Smooth muscle cell (in vitro differentiated cells): ENCODE measurements around the gene ING2.

DNA sequence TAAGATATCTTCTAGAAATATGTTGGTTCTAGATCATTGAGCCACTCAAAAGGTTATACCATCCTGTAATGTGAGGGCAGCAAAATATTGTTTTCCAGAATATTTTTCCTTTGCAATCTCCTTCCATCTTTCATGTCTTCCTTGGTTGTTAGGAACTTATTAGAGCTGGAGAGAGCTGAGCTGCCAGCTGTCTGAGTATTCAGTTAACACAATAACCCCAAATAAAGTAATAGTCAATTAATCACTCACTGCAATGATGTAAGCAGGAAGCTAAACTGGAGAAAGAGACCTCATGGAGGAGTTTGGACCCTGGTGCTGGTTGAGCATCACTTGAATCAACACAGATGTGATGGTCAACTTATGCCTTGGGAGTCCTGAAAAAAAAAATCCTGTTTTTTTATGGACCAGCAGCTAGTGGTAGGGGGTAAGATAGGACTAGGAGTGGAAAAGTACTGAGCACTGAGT is 2089.3 kb upstream of the TENM3 start:
- RAMPAGE, long total RNA, result no peak

DNA sequence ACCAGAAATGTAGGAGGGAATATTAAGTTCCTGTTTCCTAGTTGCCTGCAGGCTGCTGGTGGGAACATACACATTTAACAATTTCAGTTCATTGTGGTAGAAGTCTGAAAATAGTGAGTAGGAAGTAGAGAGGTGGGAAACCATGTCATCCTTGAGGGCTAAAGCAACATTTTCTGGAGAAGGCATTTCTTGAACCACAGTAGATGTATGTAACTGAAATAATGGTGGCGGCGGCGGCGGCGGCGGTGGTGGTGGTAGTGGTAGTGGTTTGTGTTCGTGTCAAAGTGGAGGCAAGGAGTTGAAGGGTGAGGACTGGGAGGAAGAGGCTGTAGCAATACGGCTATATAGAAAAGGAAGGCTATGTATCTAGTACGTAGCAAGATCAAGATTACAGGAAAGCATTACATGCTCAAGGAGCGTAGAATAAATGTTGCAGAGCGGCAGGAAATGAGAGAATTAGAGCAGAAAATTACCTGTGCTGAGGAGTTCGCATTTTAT is 1381.5 kb upstream of the TENM3 start:
- RAMPAGE, long total RNA, result no peak

DNA sequence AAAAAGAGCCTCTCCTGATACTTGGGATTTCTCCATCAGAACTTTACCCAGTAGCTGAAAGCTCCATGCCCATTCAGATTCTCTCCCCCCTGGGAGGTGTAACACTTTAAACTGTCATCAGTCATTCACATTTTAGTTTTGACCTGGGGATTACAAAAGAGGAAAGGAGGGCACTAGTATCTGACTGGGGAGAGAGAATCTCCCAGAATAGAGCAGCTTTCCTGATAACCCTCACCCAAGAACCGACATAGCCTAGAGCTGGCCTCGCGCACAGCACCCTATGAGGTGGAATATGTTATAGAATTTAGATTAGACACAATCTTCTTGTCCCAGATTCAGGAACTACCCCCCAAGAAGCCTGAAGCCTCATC is 950.2 kb upstream of the TENM3 start:
- RAMPAGE, long total RNA, result no peak

DNA sequence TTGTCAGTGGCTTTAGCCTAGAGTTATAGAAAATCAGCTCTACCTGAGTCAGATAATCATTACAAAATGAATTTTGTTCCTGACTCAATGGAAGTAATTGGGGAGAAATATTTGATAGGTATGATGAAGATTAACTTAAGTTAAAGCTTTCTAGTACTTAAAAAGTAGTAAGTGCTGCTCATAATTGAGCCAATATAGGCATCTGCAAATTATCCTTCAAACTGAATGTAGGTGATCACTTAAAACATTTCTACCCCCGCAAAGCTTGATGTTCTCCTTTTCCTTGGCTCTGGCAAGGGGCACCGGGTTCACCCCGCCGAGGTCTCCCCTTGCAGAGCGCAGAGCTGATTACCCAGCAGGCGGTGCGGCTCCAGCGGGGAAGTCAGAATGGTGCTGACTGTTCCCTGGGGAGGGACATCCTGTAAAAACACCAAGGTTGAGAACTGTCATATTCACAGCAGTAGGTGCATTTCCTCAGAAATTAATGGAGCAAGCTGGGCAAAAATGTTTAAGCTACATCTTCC is 767.5 kb upstream of the TENM3 start:
- RAMPAGE, long total RNA, result no peak

- RAMPAGE, long total RNA, result no peak
Measured at GRCh38 chr4:182534099-182534505, 290.9 kb downstream of the TENM3 start.

- RAMPAGE, long total RNA, result no peak
Measured at GRCh38 chr4:182555831-182556563, 312.8 kb downstream of the TENM3 start.

GRCh38 chr4:183013625-183014155 is 85.4 kb upstream of the WWC2 start:
- RAMPAGE, long total RNA, result no peak

GRCh38 chr4:183099804-183100541 is 916 bp downstream of the WWC2 start:
- RAMPAGE, long total RNA, result no peak

GRCh38 chr4:183408635-183409334 is 35.7 kb upstream of the CDKN2AIP start:
- RAMPAGE, long total RNA, result no peak

GRCh38 chr4:183504606-183505430 is at the start of gene ING2:
Gene ING2 (plus strand): TSS chr4:183505058.
- RAMPAGE, long total RNA, result start-site peak on the plus strand at chr4:183504728-183504809, 70 and 34 reads in 2 replicates; start-site peak on the plus strand at chr4:183505118-183505346, 11 and 18 reads in 2 replicates

DNA sequence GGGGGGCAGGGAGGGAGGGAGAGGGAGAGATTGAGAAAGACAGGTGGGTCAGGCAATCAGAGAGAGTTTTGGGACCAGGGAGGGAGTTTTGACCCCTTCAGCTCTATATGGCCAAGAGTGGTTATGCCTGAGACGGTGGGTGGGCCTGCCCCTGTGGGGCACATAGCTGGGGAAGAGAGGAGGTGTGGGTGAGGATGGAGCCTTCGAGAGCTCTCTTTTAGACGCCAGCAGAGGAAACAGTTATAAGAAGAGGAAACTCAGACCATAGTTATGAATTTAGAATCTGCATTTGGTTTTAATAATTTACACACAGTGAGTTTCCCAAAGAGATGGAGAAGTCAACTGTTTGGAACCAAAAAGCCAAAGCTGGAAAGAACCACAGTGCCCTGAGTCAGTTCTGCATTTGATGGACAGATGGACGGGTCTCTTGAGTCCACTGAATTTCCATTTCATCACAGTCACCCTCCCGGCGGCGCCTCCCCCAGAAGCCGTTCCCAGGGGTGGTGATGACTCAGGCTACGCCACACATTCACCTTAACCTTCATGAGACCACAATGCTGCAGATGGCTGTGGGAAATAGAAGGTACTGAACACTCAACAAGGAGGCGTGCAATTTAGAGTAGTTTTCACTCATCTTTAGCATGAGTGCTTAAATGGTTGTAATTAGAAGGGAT is 61.1 kb downstream of the STOX2 start:
- RAMPAGE, long total RNA, result no peak

GRCh38 chr4:183987484-183987991 is 82.4 kb downstream of the STOX2 start:
- RAMPAGE, long total RNA, result start-site peak on the minus strand at chr4:183987580-183987673, 19 and 12 reads in 2 replicates; start-site peak on the plus strand at chr4:183987796-183987844, 16 and 18 reads in 2 replicates

DNA sequence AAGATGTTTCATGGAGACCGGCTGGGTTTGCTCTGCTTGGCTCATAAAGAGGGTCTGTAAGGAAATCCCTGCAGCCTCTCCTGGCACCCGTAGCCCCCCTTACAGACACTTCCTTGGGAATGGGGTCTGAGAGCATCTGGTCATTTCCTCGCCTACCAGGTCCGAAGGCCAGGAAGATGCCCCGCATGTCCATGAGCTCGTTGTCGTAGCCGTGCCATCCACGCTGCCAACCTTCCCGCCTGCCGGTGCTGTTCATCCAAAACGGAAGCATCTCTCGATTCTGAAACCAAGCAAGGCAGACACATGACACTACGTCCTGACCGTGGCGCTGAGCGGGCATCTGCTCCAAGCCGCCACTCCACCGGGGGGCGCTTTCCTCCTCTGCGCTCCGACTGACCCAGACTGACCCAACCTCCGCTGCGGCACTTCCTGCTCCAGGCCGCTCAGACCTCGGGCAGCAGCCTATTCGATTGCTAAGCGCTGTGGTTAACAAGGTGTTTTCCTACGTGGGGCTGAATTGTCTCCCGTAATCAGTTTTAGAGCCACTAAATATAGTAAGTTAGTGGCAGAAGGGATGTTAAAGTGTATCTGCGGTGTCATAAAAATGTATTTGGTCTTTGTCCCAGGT is 120.5 kb downstream of the ENPP6 start:
- RAMPAGE, long total RNA, result no peak

DNA sequence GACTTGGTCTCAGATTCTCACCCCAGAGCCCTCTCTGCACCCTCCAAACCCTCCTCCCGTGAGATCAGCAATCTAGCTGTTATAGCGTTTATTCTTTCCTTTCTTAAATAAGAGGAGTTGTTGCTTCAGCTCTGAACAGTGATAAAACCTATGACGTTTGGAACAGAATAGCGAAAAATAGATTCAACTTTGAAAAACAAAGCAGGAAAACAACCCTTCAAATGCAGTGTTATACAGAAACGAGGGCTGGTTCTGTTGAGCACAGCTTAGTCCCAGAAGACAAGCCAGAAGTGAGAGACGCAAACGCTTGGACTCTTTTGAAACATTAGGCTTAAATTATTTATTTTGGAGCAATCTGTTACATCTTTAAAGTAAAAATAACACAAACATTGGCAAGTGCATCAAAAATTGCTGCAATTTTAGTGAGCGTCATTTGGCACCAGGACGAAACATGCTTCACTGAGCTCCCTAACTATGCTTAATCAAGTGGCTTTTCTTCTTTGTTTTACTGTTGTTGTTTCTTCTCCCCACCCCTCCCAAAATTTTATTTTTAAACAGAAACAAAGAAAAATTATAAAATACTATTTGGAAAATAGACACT is 63.5 kb downstream of the ENPP6 start:
- RAMPAGE, long total RNA, result no peak

GRCh38 chr4:184284593-184284887 is 66.9 kb upstream of the ENPP6 start:
- RAMPAGE, long total RNA, result no peak

DNA sequence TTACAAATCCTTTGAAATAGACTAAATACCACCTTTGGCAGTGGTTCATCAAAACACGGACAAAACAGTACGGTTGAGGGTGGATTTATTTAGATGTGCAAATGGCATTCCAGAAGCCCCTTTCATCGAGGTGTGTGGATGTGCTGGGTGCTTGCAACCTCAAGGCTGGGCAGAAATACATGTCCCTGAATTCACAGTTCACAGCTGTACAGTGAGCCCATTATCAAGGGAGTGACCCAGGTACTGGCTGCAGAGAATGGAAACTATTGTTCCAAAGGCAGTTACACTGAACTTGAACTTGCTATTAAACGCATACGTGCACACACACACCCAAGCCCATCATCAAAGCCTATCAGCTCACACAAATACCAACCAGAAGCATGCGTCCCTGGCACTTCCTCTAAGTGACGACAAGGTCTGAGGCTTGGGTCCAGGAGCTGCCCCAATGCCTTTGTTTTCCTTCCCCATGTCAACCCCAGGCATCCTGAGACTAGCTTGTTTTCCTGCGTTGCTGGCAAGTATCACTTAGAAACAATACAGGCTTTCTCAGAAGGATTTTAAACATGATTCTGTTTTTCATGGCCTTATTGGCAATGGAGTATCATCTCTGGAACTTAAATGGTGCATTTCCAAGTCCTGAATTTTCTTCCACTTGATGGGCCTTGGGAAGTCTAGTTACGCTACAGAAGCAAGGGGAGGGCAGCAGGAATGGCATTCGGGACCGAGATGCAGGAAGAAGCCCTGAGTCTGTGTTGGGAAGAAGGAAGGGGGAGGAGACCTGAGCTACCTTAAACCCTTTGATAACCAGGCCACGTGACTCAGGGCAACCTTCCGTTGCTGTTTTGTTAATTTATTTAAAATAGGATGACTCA is 88.5 kb downstream of the IRF2 start:
- RAMPAGE, long total RNA, result no peak

DNA sequence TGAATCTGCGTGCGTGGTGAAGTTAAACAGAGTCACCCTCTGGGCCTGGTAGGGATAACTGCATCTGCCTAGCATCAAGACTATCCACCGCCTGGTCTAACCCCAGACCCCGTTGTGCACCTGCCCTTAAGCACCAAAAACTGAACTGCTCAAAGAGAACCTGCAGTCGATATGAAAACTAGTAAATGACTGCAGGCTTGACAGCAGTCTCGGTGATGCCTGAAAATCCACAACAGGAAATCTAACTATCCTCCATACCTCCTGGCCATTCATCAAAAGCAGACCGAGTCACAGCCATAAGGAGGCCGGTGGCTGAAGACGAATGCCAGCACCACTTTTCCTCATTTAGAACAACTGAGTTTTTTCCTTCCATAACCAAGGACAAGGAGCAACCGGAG is 2.1 kb downstream of the IRF2 start:
- RAMPAGE, long total RNA, result no peak

DNA sequence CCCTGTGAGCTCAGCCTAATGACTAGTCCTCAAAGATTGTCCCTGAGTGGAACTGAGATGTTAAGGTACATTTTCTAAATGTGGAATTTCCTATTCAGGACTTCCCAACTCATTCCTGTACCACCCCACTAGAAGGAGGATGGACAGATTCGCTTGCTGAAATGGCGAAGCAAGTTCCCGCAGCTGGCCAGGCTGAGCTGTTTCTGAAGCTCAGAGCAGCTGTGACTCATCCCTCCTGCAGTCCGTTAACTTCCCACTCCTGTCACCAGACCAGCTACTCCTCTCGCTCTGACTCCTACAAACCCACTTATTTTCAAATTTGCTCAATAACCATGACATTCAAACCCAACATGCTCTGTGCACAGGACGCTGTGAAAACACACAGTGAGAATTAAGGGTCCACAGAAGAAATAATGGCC is 39.9 kb upstream of the IRF2 start:
- RAMPAGE, long total RNA, result no peak

GRCh38 chr4:184666607-184666935 is 17.0 kb downstream of the PRIMPOL start:
- RAMPAGE, long total RNA, result no peak

DNA sequence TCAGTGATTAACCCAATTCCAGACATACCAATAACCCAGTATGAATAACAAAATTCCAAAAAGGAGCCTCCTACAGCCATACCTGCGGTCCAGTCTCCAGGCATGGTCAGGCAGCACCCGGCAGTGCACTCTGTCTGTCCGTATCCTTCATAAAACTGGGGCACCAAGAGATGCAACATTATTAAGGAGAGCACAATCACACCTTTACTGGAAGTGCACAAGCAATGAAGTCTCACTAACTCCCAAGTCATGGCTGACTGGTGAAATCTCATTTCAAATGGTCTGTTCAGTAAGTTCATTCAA is 30.8 kb upstream of the CENPU start:
- RAMPAGE, long total RNA, result no peak